ENCODE measurements around the genes LCT and DARS1.

DNA sequence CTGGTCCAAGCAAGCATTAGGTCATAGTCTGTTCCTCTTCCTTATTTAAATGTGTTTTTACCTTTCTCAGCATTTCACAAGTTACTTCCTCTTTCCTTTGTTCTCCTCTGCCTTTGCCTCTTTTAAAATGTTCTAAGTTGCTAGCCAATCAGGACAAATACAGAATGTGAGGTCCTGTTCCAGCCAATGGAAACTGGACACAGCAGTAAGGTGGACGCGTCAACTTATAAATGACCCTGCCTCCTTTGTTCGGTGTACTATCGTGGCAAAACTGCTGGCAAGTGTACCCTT is 40.8 kb downstream of the MGAT5 start:
- PRO-cap, 3 experiments: no peak in any of the 3 experiments
- RAMPAGE, long total RNA: no peak

DNA sequence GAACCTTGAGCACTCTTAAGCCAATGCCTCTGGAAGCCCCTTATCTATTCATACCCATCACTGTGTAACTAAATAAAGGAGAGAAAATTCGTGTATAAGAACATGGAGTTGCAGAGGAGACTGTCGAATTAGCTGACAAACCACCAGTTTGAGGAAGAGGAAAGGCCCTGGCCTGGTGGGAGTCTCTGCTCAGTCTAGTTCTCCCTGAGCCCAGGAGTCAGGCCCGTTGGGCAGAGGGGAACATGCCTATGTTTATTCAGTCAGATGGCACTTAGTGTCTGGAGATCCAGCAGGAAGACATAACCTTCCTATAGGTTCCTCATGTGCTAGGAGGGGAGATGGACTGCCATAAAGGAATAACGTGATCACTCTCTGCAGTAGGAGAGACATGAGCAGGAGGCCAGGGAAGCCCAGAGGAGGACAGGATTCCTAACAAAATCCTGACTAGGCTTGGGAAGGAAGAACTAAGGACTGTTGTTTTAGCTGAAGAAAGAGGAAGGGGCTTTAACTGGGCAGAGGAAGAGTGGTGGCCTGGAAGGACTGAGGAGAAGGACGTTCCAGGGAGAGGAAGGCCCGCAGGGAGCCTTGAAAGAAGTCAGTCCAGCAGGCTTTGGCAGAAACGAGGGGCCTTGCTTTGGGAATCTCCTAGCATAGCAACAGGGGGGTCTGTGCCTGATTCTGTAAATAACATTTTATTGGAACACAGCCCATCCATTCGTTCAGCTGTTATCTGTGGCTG is 60.5 kb downstream of the MGAT5 start:
- PRO-cap, 3 experiments: no peak in any of the 3 experiments
- RAMPAGE, long total RNA: no peak

DNA sequence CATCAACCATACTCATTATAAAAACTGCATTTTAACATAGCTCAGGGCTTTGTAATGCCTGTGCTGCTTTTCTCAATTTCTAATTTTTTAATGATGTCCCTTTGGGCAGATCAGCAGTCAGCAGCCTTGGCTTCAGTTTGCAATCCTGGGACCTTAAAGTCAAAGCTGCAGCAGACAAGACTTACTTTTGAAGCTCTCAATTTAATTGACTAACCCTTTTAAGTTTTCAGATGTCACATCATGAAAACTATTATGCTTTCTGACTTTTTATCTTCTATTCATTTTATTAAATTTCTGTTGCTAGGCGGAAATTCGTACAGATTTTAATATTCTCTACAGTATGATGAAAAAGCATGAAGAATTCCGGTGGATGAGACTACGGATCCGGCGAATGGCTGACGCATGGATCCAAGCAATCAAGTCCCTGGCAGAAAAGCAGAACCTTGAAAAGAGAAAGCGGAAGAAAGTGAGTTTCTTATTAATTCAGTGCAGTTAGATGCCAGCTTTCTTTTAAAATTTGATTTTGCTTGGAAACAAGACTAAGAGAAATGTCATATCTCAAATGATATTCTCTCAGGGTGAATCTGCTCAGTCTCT is 84.2 kb downstream of the MGAT5 start:
- PRO-cap, 3 experiments: no peak in any of the 3 experiments
- RAMPAGE, long total RNA: no peak

DNA sequence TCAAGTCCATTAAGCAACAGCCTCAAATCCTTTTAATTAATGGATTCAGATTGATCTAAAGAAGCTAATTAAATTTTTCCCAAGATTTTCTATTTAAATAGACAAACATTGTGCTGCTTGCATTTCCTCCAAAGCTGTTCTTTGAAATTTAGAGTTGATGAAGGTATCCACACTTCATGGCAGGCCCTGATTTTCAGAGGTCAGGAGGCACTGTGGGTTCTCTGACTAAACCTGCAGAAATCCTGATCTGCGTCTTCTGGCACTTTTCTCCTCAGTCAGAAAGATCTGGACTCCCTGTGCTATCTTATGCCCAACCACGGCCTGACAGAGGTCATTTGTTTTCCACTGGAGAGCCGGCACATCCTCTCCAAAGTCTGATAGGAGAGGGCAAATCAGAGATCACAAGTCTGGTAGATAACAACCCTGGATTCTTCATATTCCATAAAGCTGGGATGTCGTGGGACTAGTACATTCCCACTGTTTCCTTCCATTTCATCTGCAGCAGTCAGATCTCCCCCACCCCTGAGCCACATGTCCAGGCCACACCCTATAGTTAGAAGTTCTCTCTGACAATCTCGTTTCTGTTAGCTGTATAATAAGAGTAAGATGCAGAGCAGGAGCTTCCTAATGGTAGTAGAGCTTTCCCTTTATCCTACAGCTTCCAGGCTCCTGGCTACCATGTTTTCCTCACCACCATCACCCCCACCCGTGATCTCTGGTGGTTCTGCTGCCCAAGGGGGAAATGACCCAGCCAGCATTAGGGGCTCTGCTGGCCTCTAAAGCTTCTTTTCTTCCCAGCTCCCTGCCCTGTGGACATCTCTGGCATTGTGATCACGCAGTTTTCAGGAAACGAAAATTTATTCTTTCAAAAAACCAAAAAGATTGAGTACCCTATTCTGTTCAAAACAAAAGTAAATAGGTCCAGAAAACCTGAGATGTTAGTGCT is 157.0 kb downstream of the MGAT5 start:
- PRO-cap, 3 experiments: no peak in any of the 3 experiments
- RAMPAGE, long total RNA: no peak

- PRO-cap, 3 experiments: no peak in any of the 3 experiments
- RAMPAGE, long total RNA: no peak
Observed at GRCh38 chr2:134441026-134441840, 187.4 kb downstream of the MGAT5 start.

DNA sequence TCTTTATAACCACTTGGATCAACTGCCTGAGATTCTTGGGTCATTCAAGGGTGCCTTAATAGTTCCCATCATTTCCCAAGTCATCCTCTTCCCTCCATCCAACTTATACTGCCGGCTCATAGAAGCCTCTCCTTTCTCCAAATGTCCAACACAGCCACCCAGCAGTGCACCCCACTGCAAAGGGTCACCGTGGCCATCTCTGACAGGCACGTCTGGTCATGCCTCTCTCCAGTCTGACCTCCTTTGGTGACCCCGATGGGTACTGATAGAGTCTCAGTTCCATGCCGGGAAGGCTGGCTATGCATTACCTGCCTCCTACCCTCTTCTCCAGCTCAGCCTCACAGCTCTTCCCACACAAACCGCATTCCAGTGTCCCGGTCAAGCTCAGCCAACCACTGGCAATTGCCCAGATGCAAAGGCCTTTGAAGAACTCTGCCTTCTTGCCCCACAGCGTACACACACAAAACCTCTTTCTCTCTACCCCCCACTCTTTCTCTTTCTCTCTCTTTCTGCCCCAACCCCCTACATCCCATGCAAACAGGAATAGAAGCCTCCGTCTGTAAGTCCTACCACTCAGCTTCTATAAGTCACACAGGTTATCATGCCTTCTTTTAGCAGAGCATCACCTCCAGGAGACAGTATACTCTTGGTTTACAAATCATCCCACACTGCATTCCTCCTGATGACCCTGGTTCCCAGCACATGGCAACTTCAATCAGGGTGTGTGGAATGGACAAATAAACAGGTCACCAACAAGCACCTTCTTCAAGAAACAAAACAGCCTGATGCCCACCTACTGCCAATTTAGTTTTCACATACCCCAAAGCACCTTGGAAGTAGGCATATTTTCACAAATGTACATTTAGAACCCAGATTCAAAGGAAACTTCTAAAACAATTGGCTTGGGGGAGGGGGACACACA is 37.5 kb downstream of the TMEM163 start:
- PRO-cap, 3 experiments: no peak in any of the 3 experiments
- RAMPAGE, long total RNA: no peak

GRCh38 chr2:134839719-134840052 is 1.3 kb downstream of the ACMSD start:
- PRO-cap, 3 experiments: no peak in any of the 3 experiments
- RAMPAGE, long total RNA: no peak

DNA sequence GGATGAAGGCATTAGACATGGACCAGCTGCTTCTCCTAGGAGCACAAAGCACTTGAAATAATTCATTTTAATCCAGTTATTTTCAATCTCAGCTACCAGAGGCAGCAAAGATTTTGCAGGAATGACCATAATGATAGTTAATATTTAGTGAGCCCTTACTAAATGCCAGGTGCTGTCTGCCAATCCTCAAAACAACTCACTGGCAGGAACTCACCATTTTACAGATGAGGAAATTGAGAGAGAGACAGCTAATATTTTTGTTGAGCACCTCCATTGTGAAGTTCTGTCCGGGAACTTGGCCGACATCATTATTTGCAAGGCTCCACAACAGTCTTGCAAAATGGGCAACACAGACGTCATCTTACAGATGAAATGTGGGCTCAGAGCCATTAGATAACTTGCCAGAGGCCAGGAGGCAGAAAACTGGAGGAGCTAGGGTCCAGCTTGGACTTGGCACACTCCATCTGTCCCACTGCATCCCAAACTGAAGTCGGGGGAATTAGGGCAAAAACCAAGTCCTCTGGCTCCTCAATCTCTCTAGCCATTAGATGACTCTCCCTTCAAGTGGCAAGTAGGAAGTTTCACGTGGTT is 31.9 kb downstream of the ACMSD start:
- PRO-cap, 3 experiments: no peak in any of the 3 experiments
- RAMPAGE, long total RNA: no peak

DNA sequence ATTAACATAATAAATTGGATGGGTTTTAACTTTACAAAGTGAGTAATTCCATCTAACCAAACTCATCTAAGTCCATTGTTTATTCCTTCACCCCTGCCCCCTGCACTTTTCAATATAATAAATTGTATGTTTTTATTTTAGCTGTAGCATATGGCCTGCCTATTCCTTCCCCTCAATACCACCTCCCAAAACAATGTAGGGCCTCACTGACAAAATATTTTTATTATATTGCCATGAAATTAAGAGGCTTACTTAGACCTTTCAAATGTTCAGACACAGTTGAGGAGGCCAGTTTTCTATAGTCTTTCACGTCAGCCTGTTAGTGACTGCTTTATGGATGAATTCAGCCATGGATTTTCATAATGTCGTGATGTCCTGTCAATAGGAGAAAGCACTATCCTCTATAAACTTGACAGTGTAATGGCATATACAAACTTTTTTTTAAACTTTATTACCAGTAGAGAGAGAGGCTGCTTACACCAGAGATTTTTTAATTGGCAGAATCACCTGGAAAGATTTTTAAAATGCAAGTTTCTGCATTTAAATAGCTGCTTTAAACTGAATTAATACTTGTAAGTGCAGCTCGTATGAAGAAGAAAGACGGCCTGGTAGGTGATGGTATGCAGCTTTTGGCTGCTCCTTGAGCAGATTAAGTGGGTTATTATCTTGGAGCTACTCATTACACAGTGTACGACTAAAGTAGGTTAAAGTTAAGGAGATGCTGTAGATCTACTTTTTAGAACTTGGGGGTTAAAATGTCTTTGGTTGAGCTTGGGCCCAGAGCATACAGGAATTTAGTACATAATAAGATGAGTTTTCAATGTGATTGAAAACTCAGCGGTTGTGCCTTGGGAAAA is 42.7 kb downstream of the CCNT2 start:
- PRO-cap, 3 experiments: no peak in any of the 3 experiments
- RAMPAGE, long total RNA: no peak

DNA sequence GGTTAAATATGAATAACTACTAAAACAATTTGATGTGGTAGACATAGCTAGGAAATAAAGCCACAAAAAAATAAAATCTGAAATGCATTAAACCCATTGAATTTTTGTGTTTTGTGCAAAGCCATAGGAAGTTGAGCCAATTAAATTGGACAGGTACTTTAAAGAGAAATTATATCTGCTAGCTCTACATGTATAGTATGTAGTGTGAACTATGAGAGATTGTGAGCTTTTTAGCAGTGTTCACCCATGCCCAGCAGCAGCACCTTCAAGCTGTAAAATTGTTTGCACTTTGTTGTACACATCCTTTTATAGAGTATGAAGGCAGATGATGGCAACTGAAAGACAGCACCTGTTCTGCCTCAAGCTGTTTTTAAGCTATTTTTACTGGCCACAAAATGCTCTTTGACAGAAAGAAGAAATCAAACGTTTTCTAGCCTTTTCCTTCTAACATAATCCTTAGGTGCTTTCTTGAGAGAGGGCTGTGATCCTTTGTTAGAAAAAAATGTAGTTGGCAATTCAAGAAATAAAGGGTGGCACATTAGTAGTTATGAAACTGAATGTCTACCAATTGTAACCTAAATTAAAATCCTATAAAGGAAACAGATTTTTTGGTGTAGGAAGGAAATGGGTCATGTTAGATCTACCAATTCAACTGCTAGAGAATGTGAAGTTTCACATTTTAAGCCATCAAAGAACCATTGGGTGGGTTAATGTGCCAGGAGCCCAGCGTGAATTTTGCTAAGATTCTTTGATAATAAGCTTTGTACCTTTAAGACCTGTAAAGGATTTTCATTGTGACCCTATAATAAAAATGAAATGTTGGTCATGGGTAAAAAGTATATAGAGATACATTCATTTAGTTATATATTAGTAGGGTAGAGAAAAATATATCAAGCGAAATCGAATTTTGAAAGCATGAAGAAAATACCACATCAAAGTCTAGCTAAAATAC is 59.5 kb downstream of the R3HDM1 start:
- PRO-cap, 3 experiments: no peak in any of the 3 experiments
- RAMPAGE, long total RNA: no peak

DNA sequence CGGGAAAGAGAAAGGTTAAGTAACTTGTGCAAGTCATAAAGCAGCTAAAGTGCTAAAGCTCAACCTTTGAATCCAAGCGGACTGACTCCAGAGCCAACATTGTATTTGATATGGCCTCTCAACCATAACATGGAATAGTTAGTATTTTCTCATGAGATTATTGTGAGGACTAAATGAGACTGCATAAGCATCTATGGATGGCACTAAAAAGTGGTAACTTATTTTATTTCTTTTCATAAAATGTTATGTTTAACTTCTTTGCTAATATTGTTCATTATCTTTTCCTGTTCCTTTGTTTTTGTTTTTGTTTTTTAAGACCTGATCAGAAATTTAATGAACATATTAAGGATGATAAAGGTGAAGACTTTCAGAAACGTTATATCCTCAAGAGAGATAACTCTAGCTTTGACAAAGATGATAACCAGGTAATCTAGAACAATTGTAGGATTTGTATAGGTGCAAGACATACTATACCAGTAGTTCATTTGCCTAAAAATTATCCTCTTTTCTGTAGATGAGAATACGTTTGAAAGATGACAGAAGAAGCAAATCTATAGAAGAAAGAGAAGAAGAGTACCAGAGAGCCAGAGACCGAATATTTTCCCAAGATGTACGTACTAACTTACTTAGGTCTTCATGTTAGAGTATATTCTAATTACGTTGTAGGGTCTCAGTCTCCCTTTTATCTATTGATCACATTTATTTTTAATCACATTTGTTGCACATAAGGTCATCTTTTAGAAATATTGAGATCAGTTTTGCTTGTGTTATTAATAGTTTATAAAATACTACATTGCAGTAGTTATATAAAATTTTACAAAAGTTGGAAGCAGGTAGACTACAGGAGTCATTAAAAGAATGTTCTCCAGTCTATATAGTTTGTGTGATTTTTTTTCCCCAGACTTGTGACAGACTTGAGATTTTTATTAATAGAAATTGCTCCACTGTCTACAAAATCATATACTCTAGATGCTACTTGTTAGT is 104.6 kb downstream of the R3HDM1 start:
- PRO-cap, 3 experiments: no peak in any of the 3 experiments
- RAMPAGE, long total RNA: no peak

DNA sequence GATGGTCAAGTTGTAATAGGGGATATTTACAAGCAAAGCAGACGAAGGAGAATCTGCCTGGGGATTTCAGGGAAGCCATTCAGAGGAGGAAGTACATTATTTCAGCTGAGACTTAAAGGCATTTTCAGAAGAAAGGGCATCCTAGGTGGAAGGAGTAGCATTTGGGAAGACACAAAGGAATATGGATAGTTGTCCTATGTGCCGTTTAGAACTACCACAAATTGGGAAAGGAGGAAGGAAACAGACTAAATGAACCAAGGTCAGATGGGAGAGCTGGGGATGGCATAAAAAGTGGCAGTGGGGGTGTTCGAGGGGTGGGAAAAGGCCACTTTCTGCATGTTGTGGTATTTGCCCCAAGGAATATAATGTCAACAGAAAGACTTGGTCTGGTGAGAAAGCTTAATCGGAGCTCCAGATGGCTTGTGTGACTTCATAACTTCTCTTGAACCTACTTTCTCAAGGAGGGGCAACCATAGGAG is 45.8 kb downstream of the UBXN4 start:
- PRO-cap, 3 experiments: no peak in any of the 3 experiments
- RAMPAGE, long total RNA: no peak

DNA sequence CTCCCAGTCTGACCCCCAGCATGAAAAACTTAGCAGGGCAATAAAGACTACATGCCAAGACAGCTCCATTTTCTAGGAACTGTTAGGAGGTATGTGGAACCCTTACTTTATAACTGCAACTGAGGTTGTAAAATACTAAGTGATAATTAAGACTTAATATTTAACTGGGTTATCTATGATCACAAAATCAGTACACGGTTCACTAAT is at the start of gene LCT:
LCT (minus strand) TSS at position 84 of the 207 bp plus-strand sequence.
- PRO-cap, 3 experiments: no peak in any of the 3 experiments
- RAMPAGE, long total RNA: no peak

GRCh38 chr2:135985339-135986212 is at the start of gene DARS1:
TSS of gene DARS1 (minus strand) at chr2:135985626.
- PRO-cap, 3 experiments: peak in 1 of 3 experiments; most common plus-strand start chr2:135985744 (in 1); most common minus-strand start chr2:135985626 (in 1)
- RAMPAGE, long total RNA: start-site peak on the minus strand at chr2:135985449-135985608, 4,547 and 2,006 reads in 2 replicates

- PRO-cap, 3 experiments: no peak in any of the 3 experiments
- RAMPAGE, long total RNA: no peak
Observed at GRCh38 chr2:136112151-136112670, 5.7 kb downstream of the CXCR4 start.

DNA sequence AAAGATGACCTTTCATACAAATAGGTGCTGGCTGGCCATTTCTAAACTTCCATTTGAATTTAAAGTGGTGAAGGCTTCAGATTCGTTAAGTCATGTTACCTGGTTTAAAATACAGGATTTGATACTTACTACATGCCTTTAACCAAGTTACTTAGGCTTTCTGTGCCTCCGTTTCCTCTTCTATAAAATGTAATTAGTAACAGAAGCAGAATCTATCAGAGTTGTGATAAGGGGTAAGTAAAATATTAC is 4.0 kb downstream of the CXCR4 start:
- PRO-cap, 3 experiments: no peak in any of the 3 experiments
- RAMPAGE, long total RNA: no peak

GRCh38 chr2:136242559-136243080 is 124.7 kb upstream of the CXCR4 start:
- PRO-cap, 3 experiments: no peak in any of the 3 experiments
- RAMPAGE, long total RNA: no peak

- PRO-cap, 3 experiments: no peak in any of the 3 experiments
- RAMPAGE, long total RNA: no peak
Observed at GRCh38 chr2:139634764-139635169, 854.6 kb upstream of the NXPH2 start.

GRCh38 chr2:142121405-142121812 is 9.4 kb downstream of the LRP1B start:
- PRO-cap, 3 experiments: no peak in any of the 3 experiments
- RAMPAGE, long total RNA: no peak

DNA sequence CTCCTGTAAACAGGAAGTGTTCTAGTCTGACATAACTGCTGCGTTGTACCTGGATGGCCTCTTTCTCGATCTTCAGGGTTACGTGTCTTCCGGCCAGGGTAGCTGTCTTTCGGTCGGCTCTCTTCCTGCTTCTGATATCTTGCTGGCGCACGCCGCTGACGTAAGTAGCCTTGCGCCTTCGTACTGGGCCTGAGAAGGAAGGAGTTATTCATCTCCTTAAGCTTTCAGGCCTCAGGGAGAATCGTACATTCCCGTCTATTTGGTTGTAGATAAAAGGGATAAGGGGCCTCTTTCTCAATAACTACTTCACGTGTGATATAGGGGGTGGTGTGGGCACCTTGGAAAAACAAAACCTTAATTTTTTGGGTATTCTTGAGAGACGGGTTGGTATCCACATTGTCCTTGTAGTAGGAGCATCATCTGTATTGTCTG is 53.5 kb downstream of the KYNU start:
- PRO-cap, 3 experiments: no peak in any of the 3 experiments
- RAMPAGE, long total RNA: no peak

Measured in cerebellum (tissue), 5 donors.